K562 (cell line): ENCODE measurements around a stretch of chr2.

DNA sequence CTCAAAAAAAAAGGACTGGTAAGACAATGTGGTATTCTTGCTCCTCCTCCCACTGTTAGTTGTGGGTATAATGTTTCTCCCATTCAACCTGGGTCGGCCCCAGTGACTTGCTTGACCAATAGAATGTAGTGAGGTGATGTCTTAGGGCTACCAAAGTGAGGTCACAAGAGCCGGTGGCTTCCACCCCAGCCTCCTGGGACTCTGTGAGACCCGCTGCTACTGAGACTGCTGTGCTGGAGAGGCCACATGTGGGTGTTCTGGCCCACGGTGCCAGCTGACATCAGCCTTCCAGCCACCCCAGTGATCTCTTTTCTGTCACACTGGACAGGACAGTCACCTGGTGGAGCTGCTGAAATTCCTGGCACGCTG, 6.8 kb upstream of the ING5 start:
- RAMPAGE, long total RNA = no peak
- RRBS = no CpG with 5 or more reads among the region's 5 CpGs
PRO-cap:
- standard = no peak
- CoPRO, capped RNA only, 2 experiments = no peak in any of the 2 experiments
- CoPRO, capped and uncapped RNA, 2 experiments = no peak in any of the 2 experiments
- CoPRO, uncapped RNA only, 2 experiments = no peak in any of the 2 experiments
CAGE:
- cytosol, long polyA plus RNA = no peak
- long polyA plus RNA = no peak
- nucleolus, long total RNA = no peak
- nucleus, long polyA plus RNA = no peak

DNA sequence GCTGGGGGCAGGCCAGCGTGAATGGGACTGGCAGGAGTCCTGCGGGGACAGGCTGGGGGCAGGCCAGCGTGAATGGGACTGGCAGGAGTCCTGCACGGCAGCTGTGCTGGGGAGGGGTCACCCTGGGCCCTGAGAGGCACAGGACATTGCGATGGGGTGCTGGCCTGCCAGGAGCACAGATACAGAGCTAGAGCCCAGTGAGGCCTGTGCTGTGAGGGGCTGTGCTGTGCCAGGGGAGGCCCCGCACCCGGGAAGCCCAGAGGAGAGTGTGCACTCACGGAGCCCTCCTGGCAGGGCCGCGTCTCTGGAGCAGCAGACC, 1.8 kb downstream of the NEU4 start:
- RAMPAGE, long total RNA = no peak
- RRBS = no CpG with 5 or more reads among the region's 10 CpGs
PRO-cap:
- standard = no peak
- CoPRO, capped RNA only, 2 experiments = no peak in any of the 2 experiments
- CoPRO, capped and uncapped RNA, 2 experiments = no peak in any of the 2 experiments
- CoPRO, uncapped RNA only, 2 experiments = no peak in any of the 2 experiments
CAGE:
- cytosol, long polyA plus RNA = no peak
- long polyA plus RNA = no peak
- nucleolus, long total RNA = no peak
- nucleus, long polyA plus RNA = no peak

GRCh38 chr2:241915376-241915978, 15.2 kb upstream of the FAM240C start:
- RAMPAGE, long total RNA = no peak
- RRBS = no CpG with 5 or more reads among the region's 6 CpGs
PRO-cap:
- standard = no peak
- CoPRO, capped RNA only, 2 experiments = no peak in any of the 2 experiments
- CoPRO, capped and uncapped RNA, 2 experiments = no peak in any of the 2 experiments
- CoPRO, uncapped RNA only, 2 experiments = no peak in any of the 2 experiments
CAGE:
- cytosol, long polyA plus RNA = no peak
- long polyA plus RNA = no peak
- nucleolus, long total RNA = no peak
- nucleus, long polyA plus RNA = no peak

GRCh38 chr2:242002695-242003229, 102.5 kb upstream of the FAM240C start:
- RAMPAGE, long total RNA = no peak
- RRBS = no CpG with 5 or more reads among the region's 10 CpGs
PRO-cap:
- standard = no peak
- CoPRO, capped RNA only, 2 experiments = no peak in any of the 2 experiments
- CoPRO, capped and uncapped RNA, 2 experiments = no peak in any of the 2 experiments
- CoPRO, uncapped RNA only, 2 experiments = no peak in any of the 2 experiments
CAGE:
- cytosol, long polyA plus RNA = no peak
- long polyA plus RNA = no peak
- nucleolus, long total RNA = no peak
- nucleus, long polyA plus RNA = no peak

DNA sequence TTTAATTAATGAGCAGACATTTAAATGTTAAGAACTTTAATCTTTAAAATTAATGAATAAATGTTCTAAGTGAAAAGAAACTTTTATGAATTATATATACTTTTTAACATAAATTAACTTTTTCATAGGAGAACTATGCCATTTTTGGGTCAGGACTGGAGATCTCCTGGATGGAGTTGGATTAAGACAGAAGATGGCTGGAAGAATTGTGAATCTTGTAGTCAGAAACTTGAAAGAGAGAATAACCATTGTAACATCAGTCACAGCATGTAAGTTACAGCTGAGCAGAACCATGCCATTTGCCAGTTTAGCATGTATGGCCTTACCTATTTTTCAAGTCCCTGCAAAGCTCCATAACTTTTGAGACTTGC, 194.5 kb upstream of the FAM240C start:
- RAMPAGE, long total RNA = no peak
PRO-cap:
- standard = no peak
- CoPRO, capped RNA only, 2 experiments = no peak in any of the 2 experiments
- CoPRO, capped and uncapped RNA, 2 experiments = no peak in any of the 2 experiments
- CoPRO, uncapped RNA only, 2 experiments = no peak in any of the 2 experiments
CAGE:
- cytosol, long polyA plus RNA = no peak
- long polyA plus RNA = no peak
- nucleolus, long total RNA = no peak
- nucleus, long polyA plus RNA = no peak